Measurements from ENCODE around the gene PLXNB2.

GRCh38 chr22:48719065-48719468 lies 229.7 kb downstream of the TAFA5 start:
- RRBS, result no CpG with 5 or more reads among the region's 15 CpGs

- RRBS, result no CpG with 5 or more reads among the region's 21 CpGs
Measured at GRCh38 chr22:49062032-49062964, 572.9 kb downstream of the TAFA5 start.

DNA sequence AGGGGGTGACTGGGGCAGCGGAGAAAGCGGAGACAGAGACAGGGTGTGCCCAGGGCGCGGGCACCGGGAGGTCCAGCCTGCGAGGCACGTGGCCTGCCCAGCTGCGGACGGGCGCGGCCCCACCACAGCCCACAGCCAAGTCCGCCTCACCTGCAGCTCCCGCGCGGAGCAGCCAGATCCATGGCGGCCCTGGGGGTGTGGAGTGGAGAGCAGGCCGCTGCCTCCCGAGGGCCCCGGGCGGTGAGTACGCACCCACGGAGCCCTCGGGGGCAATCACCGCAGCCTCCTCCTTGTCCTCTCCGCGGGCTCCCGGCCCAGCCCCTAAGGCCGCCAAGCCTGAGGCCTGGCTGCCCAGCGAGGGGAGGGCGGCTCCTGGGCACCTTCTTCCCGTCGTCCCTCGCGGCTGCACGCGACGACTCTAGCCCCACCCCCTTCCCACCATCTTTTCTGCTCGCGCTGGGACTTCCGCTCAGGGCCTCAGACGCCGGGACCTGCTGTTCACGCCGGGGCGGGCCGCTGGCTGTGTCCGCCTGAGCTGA lies 286.4 kb downstream of the BRD1 start:
- RRBS, result 94% methylated on average over 9 of the region's 47 CpGs

- RRBS, result no CpG with 5 or more reads among the region's 6 CpGs
Measured at GRCh38 chr22:49562825-49563403, 264.8 kb downstream of the BRD1 start.

- RRBS, result 71% methylated on average over 7 of the region's 15 CpGs
Measured at GRCh38 chr22:49788361-49789020, 39.2 kb downstream of the BRD1 start.

GRCh38 chr22:49867073-49867596 lies 13.5 kb downstream of the ZBED4 start:
- RRBS, result no CpG with 5 or more reads among the region's 14 CpGs

DNA sequence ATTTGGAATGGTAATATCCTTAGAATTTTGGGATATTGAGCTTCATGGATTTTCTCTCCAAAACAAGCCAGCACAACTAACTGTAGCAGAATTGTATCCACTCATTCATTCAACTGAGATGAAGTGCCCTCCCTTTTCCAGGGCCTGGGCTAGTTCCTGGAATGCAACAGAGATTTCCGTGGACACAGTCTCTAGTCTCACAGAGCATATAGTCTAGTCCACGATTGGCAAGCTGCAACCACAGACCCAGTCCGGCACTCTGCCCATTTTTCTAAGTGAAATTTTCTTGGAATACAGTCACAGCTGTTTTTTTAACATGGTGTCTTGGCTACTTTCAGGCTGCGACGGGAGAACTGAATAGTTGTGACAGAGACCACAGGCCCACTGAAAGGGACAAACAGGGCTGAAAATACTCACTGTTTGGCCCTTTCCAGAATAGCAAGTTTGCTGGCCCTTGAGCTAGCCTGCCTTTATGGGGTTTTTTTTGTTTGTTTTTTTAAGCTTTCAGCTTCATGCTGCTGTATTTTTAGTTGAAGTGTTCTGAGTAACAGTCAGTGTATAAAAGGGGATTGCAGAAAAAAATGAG lies 29.2 kb downstream of the ALG12 start:
- RRBS, result no CpG with 5 or more reads among the region's 5 CpGs

DNA sequence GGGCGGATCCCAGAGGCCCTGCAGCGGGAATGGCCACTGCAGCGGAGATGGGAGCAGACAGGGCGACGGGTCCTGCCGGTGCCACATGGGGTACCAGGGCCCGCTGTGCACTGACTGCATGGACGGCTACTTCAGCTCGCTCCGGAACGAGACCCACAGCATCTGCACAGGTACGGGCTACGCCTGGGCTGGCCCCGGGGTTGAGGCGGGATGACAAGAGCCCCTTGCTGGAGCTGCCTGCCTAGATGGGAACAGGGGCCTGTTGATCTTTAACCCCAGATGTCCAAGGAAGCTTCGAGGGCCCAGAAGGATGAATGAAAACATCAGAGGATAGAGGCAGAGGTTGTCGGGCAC lies 3.1 kb downstream of the CRELD2 start:
- RRBS, result 97% methylated on average over 9 of the region's 17 CpGs

GRCh38 chr22:49933849-49934909 lies 15.7 kb downstream of the CRELD2 start:
- RRBS, result 54% methylated on average over 6 of the region's 35 CpGs

DNA sequence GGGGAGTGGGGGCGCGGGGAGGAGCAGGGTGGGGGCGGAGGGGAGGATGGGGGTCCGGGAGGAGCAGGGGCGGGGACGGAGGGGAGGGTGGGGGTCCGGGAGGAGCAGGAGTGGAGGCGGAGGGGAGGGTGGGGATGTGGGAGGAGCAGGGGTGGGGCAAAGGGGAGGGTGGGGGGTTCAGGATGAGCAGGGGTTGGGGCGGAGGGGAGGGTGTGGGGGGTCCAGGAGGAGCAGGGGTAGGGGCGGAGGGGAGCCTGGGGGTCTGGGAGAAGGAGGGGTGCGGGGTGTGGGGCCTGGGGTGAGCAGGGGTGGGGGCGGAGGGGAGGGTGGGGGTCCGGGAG lies 17.1 kb downstream of the CRELD2 start:
- RRBS, result 1% methylated on average over 3 of the region's 13 CpGs

DNA sequence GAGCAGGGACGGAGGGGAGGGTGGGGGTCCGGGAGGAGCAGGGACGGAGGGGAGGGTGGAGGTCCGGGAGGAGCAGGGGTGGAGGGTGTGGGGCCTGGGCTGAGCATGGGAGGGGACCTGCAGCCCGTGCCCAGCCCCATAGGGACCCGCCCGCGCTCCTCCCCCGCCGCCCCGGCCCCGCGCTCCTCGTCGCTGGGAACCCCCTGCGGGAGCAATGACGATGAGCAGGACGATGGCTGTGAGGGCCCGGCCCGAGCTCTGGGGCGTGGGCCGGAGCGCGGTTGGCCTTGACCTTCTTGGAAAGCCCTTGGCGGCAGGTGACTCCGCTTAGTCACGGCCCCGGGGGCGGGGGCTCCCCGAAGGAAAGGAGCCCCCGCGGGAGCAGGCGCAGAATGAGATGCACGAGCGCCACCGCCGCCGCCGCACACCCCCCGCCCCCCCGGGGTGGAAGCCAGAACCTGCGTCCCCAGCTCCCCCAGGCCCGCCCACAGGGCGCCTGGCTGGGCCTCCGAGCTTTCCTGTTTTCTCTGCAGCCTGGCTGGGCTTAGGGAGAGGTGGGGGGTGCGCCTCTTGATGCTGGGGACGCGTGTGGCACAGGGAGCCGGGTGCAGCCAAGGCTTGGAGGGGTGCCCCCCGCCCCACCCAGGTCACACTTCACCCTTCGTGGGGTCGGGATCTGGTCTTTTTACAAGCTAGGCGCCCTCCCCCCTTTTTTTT lies 17.7 kb downstream of the CRELD2 start:
- RRBS, result under 1% methylated on average over 20 of the region's 53 CpGs

- RRBS, result 9% methylated on average over 3 of the region's 28 CpGs
Measured at GRCh38 chr22:49950969-49951779, 9.4 kb upstream of the PIM3 start.

DNA sequence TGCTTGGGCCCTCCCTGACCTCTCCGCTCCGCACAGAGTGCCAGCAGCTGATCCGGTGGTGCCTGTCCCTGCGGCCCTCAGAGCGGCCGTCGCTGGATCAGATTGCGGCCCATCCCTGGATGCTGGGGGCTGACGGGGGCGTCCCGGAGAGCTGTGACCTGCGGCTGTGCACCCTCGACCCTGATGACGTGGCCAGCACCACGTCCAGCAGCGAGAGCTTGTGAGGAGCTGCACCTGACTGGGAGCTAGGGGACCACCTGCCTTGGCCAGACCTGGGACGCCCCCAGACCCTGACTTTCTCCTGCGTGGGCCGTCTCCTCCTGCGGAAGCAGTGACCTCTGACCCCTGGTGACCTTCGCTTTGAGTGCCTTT lies 2.3 kb downstream of the PIM3 start:
- RRBS, result 42% methylated on average over 7 of the region's 21 CpGs

- RRBS, result no CpG with 5 or more reads among the region's 22 CpGs
Measured at GRCh38 chr22:49964808-49965788, 4.5 kb downstream of the PIM3 start.

DNA sequence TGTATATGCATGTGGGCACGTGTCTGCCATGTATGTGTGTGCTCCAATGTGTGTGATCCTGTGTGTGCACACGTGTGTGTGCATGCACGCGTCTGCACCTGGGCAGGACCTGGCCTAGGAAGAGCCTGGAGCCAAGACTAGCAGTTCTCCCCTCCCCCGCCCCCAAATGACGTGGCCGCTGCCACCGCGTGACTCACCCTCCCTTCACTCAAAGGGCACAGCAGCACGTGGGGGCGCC lies 10.1 kb downstream of the PIM3 start:
- RRBS, result no CpG with 5 or more reads among the region's 11 CpGs

DNA sequence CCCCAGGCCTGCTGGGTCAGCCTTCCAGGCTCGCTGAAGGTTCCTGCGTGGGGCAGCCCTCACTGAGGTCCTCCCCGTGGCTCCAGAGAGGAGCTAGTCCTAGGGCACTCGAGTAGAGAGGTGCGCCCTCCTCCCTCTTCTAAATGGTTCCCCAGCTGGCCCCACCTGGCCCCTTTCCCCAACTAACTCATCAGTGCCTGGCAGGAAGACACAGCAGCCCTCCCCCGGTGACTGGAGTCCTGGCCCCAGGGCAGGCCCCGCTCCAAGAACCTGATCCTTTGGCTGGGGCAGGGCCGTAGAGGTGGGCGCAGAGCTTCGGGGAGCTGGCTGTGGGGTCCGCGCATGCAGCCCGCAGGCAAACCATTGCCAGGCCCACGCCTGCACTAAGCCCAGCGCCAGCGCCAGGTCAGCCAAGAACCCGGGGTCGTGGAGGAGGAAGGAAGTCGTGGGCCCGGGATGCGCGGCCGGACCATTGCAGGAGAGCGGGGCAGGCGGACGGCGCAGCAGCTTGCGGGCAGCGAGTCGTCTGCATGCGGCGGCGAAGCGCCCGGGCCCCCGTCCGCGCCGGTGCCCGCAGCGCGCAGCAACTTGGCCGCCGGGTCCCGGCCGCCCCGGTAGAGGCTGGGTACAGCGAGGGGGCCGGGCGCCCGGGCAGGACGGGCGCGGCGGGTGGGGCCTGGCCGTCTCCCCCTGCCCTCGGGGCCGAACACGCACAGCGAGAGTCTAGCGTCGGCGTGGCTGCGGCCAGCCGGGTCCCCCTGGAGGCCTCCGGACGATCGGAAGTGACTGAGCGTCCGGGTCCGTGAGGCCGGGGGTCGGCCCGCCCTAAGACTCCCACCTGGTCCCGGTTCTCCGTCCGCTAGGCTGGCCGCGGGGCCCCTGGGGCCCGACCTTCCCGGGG lies 1.0 kb upstream of the TRABD start:
- RRBS, result 27% methylated on average over 27 of the region's 81 CpGs

- RRBS, result no CpG with 5 or more reads among the region's 21 CpGs
Measured at GRCh38 chr22:50186814-50187695, 1.3 kb downstream of the TRABD start.

- RRBS, result 88% methylated on average over 10 of the region's 54 CpGs
Measured at GRCh38 chr22:50206050-50207266, 5.6 kb downstream of the SELENOO start.

GRCh38 chr22:50282183-50282809 lies 12.1 kb upstream of the MAPK11 start:
- RRBS, result no CpG with 5 or more reads among the region's 39 CpGs

- RRBS, result 1% methylated on average over 34 of the region's 111 CpGs
Measured at GRCh38 chr22:50306969-50308246, at the start of gene PLXNB2. Gene PLXNB2, minus strand, starts transcription at chr22:50307646.